HCT116 (cell line): ENCODE results near the gene RESF1.

GRCh38 chr12:31959006-31959969 lies at the start of gene RESF1:
Gene RESF1 (plus strand): TSS chr12:31959415.
- RRBS: 1% methylated on average over 22 of the region's 95 CpGs

DNA sequence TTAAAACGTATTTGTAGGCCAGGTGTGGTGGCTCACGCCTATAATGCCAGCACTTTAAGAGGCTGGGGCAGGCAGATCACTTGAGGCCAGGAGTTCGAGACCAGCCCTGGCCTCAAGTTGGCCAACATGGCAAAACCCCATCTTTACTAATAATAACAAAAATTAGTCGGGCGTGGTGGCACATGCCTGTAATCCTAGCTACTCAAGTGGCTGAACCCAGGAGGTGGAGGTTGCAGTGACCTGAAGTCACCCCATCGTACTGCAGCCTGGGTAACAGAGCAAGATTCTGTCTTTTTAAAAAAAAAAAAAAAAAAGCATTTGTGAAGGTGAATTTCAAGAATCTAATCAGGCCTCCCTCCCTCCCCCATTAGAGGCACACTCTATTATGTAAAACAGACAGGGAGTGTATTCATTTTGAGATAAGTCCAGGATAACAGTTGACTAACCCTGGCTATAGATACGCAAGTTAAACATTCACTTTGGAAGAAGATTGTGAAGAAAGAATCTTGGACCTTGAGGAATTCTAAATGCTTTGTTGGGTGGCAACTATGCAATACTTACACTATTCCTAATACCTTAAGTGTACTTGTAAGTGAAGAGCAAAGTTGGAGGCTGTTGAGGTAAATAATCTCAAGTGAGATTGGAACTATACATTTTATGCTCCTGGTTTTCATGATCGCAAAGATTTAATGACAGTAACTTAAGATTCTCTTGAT lies 2.9 kb downstream of the RESF1 start:
- RRBS: no CpG with 5 or more reads among the region's 8 CpGs

DNA sequence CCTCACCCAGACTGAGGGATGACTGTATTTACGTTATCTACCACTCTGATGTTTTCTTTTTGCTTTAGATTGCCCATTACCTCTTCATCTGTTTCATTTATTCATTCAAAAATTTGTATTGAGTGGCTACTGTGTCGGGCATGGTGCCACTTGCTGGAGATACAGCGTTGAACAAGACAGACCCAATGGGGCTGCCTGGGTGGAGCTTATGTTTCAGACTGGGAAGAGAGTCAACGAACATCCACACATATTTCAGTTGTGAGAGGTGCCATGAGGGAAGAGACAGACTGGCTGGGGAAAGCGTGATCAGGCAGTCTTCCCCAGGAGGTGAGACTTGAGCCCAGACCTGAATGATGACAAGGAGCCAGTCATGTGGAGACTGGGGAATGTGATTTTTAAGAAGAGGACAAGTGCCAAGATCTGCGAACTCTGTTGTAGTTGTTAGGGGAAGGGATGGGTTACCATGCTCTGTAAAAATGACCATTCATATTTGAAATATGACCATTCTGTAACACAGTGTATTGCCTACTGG lies 12.1 kb downstream of the BICD1 start:
- RRBS: no CpG with 5 or more reads among the region's 6 CpGs

- RRBS: no CpG with 5 or more reads among the region's 2 CpGs
Measured at GRCh38 chr12:32272496-32272888, 126.9 kb upstream of the FGD4 start.

DNA sequence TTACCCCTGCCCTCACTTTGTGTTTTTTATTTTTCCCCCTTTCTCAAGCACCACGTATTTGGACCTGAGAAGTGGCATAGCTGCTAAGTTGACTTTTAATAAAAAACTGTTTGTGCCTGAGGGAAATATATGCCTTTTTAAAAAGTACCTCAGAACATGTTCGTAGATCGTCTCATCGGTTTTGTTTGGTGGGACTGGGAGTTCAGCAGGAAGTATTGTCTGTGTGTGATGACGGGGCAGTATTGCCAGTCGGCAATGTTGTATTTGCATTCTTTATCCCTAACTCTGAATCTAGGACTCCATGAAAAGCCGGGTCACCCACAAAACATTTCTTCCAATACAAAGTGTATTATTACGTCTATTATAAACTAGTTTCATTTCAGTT lies 19.7 kb upstream of the FGD4 start:
- RRBS: no CpG with 5 or more reads among the region's 8 CpGs

DNA sequence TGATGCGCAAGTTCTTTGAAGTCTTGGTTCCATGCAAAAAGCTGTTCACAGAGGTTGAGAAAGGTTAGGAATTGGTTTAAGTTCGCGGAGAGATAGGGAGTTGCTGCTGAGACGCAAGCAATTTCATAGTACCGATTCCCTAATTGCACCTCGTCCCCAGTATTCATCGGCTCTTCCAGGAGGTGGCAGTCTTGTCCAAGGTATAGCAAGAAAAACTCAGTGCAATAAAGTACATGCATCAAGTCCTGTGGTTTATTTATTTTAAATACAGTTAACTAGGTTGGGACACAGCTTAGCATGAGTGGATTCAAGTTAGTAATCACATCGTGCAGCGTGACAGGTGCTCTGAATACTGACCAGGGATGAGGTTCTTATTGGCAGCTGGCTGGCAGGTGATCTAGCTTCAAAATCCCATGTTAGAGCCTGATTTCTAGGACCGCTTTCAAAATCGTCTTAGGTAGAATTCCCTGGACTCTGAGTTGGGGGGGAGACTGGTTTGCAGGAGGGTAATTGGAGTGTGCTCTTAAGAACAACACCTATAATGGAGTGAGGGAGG lies 603 bp upstream of the YARS2 start:
- RRBS: no CpG with 5 or more reads among the region's 11 CpGs

DNA sequence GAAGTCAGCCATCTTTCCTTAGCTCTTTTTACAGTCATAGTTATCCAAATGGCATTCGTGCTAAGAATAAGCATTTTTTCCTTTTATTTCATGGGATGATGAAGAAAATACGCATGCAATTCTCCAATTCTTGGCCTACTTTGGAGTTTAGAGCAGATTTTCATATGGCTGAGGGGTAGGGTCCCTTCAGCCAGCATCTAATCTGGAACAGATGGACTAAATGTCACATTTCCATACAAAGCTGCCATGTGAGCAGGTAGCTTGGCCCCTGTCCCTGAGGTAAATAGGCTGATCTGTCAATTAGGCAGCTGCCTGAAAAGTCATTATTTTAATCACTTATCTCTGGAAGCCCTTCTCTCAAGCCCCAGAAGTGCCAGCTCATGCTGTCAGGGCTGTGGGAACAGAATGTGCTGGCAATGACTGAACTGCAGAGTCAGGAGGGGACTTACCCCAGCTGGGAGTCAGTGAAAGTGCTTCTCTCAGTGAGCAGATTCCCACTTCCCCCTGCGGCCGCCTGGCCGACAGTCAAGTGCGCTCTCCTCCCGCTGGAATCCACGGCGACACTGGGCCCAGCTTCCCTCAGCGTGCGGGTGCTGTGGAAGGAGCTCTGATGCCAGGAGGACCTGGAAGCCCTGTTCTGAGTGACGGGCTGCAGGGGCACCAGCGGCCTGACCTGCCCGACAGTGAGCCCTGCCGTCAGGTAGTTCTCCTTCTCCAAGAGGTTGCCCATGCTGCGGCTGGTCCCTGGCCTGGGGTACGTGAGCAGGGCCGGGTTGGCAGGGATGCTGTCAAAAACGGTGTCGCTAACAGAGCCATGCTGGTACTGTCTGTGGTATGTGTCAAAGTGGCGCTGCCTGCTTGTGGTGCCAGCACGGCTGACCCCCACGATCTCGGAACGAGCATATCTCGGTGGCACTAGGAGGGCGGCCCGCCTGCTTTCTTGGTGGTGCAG lies 18.9 kb downstream of the PKP2 start:
- RRBS: no CpG with 5 or more reads among the region's 28 CpGs

DNA sequence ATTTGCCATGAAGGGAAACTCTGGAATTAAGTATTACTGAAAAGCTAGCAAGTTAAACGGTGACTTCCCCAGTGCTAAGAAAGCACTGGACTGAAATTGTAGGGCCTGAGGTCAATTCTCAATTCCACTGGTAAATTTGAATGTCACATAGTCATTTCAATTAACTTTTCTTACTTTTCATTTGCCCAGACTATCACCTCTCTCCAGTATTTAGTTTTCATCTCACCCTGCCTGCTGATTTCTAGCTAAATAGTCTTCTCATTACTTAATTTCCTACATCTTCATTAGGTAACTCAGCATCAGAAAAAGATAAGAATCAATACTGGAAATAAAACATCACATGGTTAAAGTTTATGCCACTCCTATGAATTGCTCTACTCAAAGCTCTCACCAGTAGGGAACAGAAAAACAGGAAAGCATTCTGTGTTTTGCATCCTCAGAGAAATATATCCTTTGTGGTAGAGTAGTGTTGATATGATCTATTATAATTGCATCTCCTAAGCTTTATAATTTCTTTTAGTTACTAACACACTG lies 10.1 kb downstream of the CPNE8 start:
- RRBS: no CpG with 5 or more reads among the region's 1 CpG

- RRBS: no CpG with 5 or more reads among the region's 4 CpGs
Measured at GRCh38 chr12:38983415-38983725, 78.0 kb upstream of the CPNE8 start.

DNA sequence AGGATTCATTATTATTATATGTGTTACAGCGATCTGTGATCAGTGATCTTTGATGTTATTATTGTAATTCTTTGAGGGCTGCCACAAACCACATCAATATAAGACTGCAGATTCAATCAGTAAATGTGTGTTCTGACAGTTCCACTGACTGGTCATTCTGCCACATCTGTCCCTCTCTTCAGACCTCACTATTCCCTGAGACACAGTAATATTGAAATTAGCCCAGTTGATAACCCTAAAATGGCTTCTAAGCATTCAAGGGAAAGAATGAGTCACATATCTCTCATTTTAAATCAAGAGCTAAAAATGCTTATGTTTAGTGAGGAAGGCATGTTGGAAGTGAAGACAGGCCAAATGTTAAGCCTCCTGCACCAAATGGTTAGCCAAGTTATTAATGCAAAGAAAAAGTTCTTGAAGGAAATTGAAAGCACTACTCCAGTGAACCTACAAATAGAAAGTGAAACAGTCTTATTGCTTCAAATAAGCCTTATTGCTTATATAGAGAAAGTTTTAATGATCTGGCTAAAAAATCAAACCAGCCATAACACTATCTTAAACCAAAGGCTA lies 24.5 kb upstream of the KIF21A start:
- RRBS: no CpG with 5 or more reads among the region's 1 CpG

- RRBS: no CpG with 5 or more reads among the region's 17 CpGs
Measured at GRCh38 chr12:39538395-39539025, 81.1 kb downstream of the ABCD2 start.

GRCh38 chr12:39756733-39757507 lies 130.9 kb downstream of the C12orf40 start:
- RRBS: no CpG with 5 or more reads among the region's 3 CpGs

DNA sequence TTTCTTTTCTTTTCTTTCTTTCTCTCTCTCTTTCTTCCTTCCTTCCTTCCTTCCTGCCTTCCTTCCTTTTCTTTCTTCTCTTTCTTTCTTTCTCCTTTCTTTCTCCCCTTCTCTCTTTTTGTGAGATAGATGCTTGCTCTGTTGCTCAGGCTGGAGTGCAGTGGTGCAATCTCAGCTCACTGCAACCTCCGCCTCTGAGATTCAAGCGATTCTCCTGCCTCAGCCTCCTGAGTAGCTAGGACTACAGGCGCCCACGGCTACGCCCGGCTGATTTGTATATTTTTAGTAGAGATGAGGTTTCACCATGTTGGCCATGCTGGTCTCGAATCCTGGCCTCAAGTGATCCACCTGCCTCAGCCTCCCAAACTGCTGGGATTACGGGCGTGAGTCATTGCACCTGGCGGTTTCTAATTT lies 186.4 kb downstream of the C12orf40 start:
- RRBS: no CpG with 5 or more reads among the region's 10 CpGs

DNA sequence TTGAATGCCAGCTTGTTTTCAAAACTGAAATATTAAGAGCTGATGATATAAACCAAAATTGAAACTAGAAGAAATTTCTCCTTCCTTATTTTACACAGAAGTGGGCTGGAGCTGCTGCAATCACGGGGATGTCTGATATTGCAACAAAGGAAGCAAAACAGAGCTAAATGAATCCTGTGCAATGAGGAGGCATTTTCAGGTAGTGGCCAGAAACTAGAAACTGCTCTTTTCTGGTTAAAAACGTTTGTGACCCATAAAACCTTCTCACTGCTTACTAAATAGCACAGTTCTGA lies 16.1 kb upstream of the LRRK2 start:
- RRBS: no CpG with 5 or more reads among the region's 2 CpGs

DNA sequence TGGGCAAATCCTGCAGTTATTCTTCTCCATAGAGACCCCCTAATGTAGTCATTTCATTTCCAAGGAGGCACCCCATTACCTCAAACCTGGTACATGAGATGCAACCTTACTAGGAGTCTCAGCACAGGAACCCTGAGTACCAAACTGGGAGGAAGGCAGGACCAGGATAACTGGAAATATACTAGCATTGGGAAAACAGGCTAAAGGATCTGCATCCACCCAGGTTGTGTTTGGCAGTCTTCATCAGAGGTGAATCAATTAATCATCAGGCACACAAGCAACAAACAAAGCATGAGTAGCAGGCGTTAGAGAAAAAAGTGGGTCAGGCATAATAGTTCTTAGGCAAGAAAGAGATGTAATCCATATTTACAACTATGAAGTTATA lies 103.7 kb downstream of the PDZRN4 start:
- RRBS: no CpG with 5 or more reads among the region's 1 CpG

DNA sequence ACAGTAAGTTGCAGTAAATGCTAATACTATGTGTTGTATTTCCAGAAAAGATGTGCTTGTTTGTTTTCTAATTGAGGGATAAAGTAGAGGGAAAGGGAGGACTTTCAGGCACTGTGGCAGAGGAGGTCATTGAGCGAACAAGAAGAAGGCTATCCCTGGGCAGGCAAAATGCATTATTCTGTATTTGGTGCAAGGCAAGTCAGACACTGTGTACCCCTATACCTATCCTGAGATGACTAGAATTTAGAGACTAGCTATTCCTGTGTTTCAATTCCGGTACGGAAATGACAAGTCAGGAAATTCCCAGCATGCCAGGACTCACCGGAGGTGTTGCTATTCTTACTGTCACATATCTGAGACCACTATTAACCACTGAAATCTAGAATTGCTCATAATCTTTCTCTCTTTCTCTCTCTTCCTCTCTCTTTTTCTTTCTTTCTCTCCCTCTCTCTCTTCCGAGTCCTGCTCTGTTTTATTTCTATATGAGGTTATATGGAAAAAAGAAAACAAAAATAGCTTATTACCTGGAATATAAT lies 297.1 kb downstream of the PDZRN4 start:
- RRBS: no CpG with 5 or more reads among the region's 5 CpGs

GRCh38 chr12:42326333-42327425 lies 712 bp downstream of the PPHLN1 start:
- RRBS: no CpG with 5 or more reads among the region's 22 CpGs

- RRBS: no CpG with 5 or more reads among the region's 6 CpGs
Measured at GRCh38 chr12:42469244-42469758, 120.2 kb downstream of the PRICKLE1 start.

DNA sequence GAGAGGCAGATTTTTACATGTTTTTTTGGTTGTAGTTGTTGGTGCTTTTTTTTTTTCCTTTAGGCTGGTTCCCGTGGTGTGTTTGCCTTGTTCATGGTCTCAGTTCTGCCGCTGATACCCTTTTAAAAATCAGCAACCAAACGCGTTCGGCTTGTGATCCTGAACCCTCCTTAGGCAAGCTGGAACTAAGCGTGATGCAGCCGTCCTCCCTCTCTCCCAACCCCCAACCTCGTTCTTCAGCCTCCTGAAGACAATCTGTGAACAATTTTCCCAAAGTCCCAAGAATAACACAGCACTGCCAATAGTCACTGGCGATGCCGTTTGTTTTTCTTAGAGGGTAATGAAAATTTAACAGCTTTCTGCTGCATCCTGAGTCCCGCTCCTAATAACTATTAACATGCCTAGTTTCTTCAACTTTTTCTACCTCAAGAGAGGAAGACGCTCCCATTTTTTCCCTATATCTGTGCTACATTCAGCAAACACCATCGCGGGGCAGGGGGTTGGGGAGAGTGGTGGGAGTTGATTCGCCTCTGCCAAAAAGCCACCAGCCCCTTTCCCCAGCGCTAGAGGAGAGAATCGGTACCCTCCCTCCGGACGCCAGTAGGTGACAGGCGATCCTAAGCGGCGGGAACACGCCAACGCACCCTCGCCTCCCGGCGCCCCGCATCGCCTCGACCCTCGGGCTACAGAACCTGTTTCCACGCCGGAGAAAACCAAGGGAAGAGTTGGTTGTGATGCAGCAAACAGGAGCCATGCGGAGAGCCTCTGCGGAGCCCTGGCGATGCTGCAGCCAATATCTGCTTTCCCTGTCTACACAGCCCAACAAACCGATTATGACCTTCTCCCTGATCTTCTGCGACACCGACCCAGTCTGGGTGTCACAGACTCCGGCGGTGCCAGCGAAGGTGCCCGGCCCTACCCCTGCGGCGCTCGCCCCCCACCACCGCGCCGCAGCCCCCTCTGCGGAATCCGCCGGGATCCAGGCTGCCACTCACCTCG lies 777 bp downstream of the PRICKLE1 start:
- RRBS: 9% methylated on average over 26 of the region's 53 CpGs

GRCh38 chr12:42652469-42652877 lies 62.9 kb upstream of the PRICKLE1 start:
- RRBS: no CpG with 5 or more reads among the region's 1 CpG